Ovary (tissue), 7 donors: Measurements from ENCODE around the genes OR5A2, MS4A6A, MS4A4A, MS4A1 and PTGDR2.

- PRO-cap, 7 experiments: no peak in any of the 7 experiments
- RAMPAGE, long total RNA, 2 experiments: no peak in any of the 2 experiments
These were observed at the start of gene OR5A2 for GRCh38 chr11:59426311-59426855. Gene OR5A2, minus strand, starts transcription at chr11:59426413.

DNA sequence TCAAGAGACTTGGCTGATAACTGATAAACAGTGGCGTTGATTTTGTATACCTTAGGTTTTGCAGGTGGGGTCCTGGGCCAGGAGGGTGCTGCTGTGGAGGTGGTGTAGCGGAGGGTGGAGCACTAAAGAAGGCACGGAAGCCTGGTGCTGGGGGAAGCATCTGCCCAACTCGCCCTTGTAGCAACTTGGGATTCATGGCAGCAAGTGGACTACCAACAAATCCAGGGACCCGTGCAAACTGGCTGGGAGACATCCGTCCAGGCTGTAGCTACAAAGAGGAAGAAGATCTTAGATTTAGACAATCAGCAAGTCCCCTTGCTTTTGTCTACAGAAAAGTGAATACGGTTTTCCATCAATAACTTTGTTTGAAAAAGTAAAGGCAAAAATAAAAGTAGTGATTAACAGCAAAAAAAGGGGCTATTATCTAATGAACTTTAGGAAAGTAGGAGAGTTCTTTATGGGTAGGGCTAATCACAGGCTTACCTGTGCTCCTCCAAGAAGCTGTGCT lies 13.3 kb downstream of the PATL1 start:
- PRO-cap, 7 experiments: no peak in any of the 7 experiments
- RAMPAGE, long total RNA, 2 experiments: no peak in any of the 2 experiments

DNA sequence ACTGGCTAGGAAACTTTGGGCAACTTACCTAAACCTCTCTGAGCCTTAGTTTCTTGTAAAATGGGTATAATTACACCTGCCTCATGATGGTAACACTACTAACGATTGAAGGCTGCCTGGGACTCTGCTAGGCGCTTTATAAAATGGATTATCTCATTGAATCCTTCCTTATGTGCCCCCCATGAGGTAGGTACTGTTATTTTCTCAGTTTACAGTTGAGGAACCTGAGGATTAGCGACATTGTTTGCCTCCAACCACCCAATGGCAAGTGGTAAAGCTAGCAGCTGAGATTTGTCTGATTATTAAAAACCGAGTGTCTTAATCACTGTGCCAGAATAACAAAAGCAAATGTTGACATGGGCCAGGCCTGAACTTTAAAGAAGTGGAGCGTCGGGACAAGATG lies 1.3 kb upstream of the PATL1 start:
- PRO-cap, 7 experiments: no peak in any of the 7 experiments
- RAMPAGE, long total RNA, 2 experiments: no peak in any of the 2 experiments

DNA sequence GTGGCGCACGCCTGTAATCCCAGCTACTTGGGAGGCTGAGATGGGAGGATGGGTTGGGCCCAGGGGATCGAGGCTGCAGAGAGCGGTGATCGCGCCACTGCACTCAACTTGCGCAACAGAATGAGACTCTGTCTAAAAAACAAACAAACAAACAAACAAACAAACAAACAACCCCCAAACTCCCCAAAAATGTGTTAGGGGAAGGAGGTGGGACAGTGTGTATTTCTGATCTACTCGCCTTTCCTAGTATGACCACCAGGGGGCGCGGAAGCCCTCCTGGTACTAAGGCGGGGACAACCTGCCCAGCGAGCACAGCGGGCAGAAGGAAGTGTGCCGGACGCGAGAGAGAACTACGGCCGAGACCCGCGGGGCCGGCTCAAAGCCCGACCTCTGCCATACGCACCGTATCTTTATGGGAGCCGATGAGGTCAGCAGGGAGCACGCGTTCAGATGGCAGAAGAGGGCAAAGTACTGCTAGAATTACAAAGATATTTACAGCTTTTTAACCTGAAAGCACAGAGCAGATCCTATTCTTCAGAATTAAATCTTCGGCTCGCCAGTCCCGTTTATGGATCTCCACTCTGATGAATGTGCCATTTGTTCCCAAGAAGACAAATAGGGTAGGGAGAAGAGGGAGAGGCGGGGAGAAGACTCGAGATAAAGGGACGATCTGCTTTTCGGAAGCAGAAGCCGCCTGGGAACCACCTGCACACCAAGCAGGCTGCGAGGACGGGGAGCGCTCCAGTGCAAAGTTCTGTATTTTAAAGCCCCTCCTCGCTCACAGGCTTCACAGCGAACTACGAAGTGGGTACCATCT lies 1.1 kb upstream of the STX3 start:
- PRO-cap, 7 experiments: peak in 7 of 7 experiments; most common plus-strand start position 312 of the sequence (in 7)
- RAMPAGE, long total RNA, 2 experiments: no peak in any of the 2 experiments

- PRO-cap, 7 experiments: peak in 1 of 7 experiments; most common plus-strand start chr11:60183227 (in 1); most common minus-strand start chr11:60183059 (in 1)
- RAMPAGE, long total RNA, 2 experiments: start-site peak on the minus strand in 2 of 2 experiments, at chr11:60182578-60183129 at its widest, 349 to 382 reads per replicate
These were observed at the start of gene MS4A6A for GRCh38 chr11:60182279-60183435. Gene MS4A6A, minus strand, starts transcription at chr11:60183083.

DNA sequence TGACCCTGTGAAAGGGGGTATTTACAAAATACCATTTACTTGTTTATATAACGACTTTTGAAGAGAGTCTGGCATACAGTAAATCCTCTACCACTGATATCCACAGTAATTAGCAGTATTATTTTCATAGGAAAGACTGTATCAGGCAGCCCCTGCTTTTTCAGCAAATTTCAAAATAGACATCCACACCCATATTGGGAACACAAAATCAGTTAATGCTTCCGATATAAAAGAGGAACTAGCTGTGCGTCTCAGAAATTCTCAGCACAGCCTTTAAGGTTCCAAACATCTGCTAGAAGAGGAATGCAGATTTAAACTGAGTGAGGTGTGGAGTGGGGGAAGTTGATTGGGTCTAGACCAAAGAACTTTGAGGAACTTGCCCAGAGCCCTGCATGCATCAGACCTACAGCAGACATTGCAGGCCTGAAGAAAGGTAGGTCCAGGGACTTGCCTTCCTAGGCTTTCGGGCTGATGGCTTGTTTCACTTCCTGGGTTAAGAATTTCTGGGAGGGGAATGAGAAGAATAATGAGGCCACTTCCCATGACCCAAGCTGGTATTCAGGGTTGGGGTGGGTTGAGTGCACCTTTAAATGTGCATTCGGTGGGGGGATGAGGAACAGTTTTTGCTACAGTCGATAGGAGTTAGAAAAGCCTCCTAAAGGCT lies at the start of gene MS4A4A:
Gene MS4A4A, plus strand, starts transcription at position 383 of the 664 bp plus-strand sequence.
- PRO-cap, 7 experiments: peak in 5 of 7 experiments; most common plus-strand start position 383 of the sequence (in 4)
- RAMPAGE, long total RNA, 2 experiments: start-site peak on the plus strand in 1 of 2 experiments, centred at position 385 of the sequence, 32 reads per replicate

DNA sequence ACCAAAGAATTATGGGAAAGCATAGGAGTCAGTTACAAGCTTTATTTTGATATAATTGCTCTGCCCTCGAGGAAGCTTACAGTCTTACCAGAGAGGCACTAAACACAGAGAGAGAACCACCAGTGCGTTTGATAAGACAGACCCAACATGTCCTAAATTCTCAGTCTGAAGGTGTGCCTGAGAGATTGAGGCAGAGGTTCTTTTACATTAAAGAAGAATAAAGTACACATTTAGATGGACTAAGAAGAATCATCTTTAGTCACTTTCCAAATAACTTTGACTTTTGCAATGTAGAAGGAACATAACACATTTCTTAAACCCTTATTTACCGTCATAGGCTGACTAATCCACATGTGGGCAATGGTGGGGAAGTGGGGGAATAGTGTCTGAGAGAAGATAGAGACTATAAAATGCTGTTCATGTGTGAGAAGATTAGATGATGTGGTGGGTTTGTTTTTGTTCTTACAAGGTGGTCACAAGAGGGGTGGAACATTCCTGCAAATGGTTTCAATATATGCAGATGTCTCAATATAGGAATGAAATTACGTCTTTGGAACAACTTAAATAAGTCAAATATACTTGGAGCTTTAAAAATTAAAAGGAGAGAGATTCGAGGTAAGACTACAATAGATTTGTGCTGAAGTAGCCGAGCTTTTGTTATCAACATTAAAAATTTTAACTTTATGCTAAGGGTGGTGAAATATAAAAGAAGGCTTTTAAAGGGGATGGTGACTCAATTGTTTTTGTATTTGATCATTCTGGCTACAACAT lies 1.8 kb downstream of the MS4A4A start:
- PRO-cap, 7 experiments: no peak in any of the 7 experiments
- RAMPAGE, long total RNA, 2 experiments: start-site peak on the plus strand in 1 of 2 experiments, centred at position 456 of the sequence, 7 reads per replicate

DNA sequence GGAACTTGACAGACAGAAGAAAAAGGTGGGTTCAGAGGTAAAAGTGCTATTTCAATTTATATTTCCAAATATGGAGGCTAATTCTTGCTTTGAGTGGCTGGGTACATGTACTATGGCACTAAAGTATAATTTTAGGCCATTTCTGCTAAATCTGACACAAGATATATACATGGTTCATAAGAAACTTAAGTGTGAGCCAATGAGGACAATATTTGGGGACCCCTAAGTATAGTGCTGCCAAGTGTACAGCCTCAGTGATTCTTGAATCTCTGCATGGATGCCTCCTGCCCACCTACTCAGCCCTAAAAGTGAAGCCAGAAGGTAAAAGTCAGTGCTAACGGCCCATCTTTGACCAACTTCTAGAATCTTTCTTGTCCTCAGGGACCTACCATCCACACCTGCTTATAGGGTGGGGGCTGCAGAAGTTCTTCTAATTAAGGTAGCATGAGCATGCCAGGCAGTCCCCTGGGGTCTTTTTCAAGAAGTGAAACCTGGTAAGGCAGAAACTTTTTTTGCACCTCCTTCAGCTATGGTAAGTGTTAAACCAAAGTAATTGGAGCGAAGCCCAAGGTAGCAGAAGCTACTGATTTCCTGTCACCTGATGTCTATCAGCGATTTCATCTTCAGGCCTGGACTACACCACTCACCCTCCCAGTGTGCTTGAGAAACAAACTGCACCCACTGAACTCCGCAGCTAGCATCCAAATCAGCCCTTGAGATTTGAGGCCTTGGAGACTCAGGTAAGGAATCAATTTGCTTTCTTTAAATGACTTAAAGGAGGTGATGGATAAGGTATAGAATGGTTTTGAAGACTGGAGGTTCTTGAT lies at the start of gene MS4A1:
Gene MS4A1, plus strand, starts transcription at position 642 of the 827 bp plus-strand sequence.
- PRO-cap, 7 experiments: no peak in any of the 7 experiments
- RAMPAGE, long total RNA, 2 experiments: no peak in any of the 2 experiments

GRCh38 chr11:60683753-60684238 lies 15.6 kb upstream of the MS4A8 start:
- PRO-cap, 7 experiments: no peak in any of the 7 experiments
- RAMPAGE, long total RNA, 2 experiments: no peak in any of the 2 experiments

DNA sequence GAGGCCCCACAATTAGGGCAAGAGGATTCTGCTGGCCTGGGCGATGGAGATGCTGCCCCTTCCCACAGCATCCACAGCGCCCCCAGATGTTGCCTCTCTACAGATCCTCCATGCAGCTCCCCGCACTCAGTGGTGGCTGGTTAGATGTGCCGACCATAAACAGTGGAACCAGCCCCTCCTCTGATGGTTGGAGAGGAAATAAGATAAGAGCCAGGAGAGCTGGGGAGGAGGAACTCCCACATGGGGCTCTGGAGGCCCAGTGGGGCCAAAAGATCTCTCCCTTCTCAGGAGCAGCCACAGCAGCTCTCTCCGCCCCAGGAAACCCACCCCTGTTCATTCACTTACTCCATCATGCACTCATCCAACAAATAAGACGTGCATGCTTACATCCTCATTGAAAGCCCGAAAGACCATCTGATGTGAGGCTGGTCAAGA lies 1.6 kb downstream of the PTGDR2 start:
- PRO-cap, 7 experiments: no peak in any of the 7 experiments
- RAMPAGE, long total RNA, 2 experiments: no peak in any of the 2 experiments

GRCh38 chr11:60855796-60856242 lies at the start of gene PTGDR2:
Gene PTGDR2, minus strand, starts transcription at chr11:60855950.
- PRO-cap, 7 experiments: no peak in any of the 7 experiments
- RAMPAGE, long total RNA, 2 experiments: no peak in any of the 2 experiments

DNA sequence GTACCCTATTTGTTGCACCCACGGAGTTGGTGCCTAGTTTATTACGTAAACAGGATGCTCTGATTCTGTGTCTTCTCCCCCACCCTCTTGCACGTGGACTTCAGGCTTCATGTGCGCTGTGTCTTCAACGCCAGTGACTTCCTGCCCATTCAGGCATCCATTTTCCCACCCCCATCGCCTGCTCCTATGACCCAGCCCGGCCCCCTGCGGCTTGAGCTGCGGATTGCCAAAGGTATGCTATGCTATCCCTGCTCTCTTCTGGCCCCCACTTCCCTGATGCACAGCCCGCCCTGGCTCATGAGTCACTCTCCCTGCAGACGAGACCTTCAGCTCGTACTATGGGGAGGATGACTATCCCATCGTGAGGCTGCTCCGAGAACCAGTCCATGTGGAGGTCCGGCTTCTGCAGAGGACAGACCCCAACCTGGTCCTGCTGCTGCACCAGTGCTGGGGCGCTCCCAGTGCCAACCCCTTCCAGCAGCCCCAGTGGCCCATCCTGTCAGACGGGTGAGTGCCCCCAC lies 5.8 kb downstream of the ZP1 start:
- PRO-cap, 7 experiments: no peak in any of the 7 experiments
- RAMPAGE, long total RNA, 2 experiments: no peak in any of the 2 experiments

DNA sequence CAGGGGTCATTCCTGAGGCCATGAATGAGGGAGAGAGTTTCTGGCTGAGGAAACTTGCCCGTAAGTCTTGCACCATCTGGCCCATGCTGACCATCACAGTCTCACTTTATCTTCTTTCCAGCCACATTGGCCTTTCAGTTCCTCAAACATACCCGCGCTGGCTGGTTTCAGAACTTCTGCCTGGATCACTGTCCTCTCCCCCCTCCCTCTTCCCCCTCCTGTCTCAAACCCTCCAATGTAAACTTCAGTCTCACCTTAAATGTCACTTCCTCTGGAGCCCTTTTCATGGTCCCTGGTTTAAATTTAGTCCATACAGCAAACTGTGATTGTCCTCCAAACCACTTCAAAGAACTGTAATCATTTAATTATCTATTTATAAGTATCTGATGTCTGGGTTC lies 3.7 kb upstream of the TMEM109 start:
- PRO-cap, 7 experiments: no peak in any of the 7 experiments
- RAMPAGE, long total RNA, 2 experiments: no peak in any of the 2 experiments

GRCh38 chr11:60927235-60928156 lies 3.2 kb downstream of the TMEM132A start:
- PRO-cap, 7 experiments: no peak in any of the 7 experiments
- RAMPAGE, long total RNA, 2 experiments: no peak in any of the 2 experiments

DNA sequence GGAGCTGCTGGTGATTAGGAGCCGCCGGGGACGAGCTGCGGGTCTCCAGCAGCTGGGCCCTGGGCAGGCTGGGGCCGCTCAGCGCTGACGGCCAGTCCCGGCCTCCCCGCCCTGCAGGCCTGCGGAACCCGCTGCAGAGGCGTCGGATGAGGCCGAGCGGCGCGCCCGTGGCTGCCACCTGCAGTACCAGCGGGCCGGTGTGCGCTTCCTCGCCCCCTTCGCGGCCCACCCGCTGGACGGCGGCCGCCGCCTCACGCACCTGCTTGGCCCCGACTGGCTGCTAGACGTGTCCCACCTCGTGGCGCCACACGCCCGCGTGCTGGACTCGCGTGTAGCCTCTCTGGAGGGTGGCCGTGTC lies 10.1 kb downstream of the TMEM132A start:
- PRO-cap, 7 experiments: no peak in any of the 7 experiments
- RAMPAGE, long total RNA, 2 experiments: no peak in any of the 2 experiments

- PRO-cap, 7 experiments: peak in 3 of 7 experiments; most common plus-strand start chr11:61004973 (in 2); most common minus-strand start chr11:61004953 (in 3)
- RAMPAGE, long total RNA, 2 experiments: no peak in any of the 2 experiments
These were observed 33.5 kb downstream of the CD6 start for GRCh38 chr11:61004751-61005520.

DNA sequence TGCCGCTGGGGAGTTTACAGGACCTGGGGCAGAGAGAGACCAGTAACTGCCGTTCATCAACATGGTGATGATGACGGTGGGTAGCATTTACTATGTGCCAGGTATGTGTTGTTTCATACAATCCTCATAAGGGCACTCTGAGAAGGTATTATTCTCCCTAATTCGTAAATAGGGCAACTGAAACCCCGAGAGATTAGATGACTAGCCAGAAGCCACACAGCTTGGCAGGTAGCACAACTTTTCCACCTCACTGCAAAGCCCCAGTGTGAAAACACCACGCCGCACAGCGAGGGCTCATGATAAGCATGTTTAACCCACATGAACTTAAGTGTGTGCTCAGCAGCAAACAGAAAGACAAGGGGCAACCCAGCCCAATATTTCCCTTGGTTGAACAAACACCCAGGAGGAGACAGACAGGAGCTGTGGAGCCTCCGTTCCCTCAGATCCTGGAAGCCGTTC lies 52.1 kb downstream of the CD6 start:
- PRO-cap, 7 experiments: no peak in any of the 7 experiments
- RAMPAGE, long total RNA, 2 experiments: no peak in any of the 2 experiments

DNA sequence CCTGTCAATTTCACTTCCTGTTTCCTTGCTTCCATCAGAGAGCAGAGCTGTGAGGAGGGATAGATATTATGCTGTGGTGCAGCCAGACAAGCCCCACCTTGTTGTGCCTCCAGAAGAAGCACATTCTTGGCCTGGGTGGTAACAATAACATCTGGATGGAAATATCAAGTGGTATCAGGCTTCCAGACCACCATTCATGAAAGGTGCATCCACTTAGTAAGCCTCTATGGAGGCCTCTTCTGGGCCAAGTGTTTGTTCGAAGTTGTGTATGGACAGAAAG lies 40.7 kb upstream of the CD5 start:
- PRO-cap, 7 experiments: no peak in any of the 7 experiments
- RAMPAGE, long total RNA, 2 experiments: no peak in any of the 2 experiments

GRCh38 chr11:61083541-61084049 lies 18.7 kb upstream of the CD5 start:
- PRO-cap, 7 experiments: no peak in any of the 7 experiments
- RAMPAGE, long total RNA, 2 experiments: no peak in any of the 2 experiments

DNA sequence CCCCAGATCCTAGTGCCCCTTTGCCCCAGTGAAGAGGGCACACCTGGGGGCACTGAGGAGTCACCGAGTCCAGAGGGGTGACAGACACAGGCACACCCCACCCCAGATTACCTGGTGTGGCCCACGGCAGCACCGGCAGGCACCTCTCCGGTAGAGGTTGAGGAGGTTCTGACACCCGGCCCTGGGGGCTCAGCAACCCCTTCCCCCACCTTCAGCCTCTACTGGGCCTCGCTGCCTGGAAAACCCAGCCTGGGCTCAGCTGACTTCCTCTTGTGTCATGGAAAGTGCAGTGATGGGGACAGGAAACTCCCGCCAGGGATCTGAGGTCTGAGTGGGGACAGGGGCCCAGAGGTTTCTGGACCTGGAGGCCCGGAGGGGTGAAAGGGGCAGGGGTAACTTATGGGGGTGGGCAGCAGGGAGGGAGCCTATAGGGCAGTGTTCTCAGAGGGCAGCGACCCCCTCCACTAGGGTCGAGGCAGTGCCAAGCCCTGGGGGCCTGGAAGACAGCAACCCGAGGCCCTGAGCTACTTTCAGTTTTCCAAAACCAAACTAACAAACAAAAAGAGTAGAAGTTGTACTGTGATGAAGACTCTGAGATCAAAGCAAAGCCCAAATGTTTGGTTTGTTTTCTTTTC lies 10.0 kb upstream of the CD5 start:
- PRO-cap, 7 experiments: no peak in any of the 7 experiments
- RAMPAGE, long total RNA, 2 experiments: no peak in any of the 2 experiments